ENCODE measurements around a stretch of chr11.

- RRBS, result no CpG with 5 or more reads among the region's 10 CpGs
Observed at GRCh38 chr11:316902-317681, 3.3 kb downstream of the IFITM1 start.

DNA sequence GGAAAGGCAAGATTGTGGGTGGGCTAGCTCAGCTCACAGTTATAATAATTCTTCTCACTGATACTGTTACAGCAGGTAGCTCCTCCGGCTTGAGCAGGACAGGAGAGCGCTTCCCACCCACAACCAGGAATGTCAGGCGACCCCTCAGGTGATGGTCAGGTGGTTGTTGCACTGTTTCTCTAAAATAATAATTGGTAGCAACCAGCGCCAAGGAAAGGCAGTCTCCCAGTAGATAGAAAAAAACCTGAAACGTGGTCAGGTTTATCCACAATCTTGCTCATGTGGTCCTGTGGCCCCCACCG lies 3.0 kb downstream of the IFITM3 start:
- RRBS, result no CpG with 5 or more reads among the region's 6 CpGs

- RRBS, result 4% methylated on average over 6 of the region's 34 CpGs
Observed at GRCh38 chr11:394455-395133, 585 bp downstream of the PKP3 start.

- RRBS, result no CpG with 5 or more reads among the region's 15 CpGs
Observed at GRCh38 chr11:443597-444154, 1.9 kb upstream of the ANO9 start.

DNA sequence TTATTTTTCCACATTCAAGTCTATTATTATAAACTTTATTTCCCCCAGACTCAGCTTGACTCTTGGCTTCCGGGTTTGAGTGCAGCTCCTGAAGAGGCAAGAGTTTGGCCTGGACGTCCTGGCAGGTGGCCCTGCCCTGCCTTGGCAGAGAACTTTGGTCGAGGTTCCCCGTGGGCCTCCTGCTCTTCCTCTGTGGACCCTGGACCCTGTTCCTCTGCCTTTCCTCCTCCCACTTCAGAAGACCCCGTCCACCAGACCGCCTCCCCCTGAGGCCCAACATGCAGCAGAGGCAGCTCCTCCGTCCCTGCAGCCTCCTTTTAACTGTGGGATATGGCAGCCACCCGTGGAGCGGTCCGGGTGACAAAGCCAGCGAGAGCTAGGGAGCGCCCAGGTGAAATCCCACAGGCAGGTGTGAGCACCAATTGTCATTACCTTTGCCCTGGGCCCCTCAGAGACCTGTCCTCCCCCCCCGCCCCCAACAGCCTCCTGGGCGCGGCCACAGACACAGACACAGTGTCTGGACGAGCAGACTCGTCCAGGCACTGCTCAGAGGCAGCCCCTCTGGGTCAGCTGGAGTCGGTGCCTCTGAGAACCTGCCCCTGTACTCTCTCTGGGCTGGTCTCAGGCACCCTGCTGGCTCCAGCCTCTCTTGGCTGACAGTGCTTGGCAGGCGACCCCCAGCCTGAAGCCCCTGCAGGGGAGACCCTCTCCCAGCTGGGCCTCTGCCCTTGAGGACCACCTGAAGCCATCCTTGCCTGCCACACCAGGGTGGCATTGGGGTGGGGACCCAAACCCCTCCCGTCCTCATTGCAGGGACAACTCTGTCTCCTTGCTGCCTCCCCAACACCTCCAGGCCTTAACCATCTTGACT lies 4.1 kb upstream of the ANO9 start:
- RRBS, result no CpG with 5 or more reads among the region's 20 CpGs

GRCh38 chr11:495719-496357 lies 11.2 kb downstream of the RNH1 start:
- RRBS, result no CpG with 5 or more reads among the region's 12 CpGs

DNA sequence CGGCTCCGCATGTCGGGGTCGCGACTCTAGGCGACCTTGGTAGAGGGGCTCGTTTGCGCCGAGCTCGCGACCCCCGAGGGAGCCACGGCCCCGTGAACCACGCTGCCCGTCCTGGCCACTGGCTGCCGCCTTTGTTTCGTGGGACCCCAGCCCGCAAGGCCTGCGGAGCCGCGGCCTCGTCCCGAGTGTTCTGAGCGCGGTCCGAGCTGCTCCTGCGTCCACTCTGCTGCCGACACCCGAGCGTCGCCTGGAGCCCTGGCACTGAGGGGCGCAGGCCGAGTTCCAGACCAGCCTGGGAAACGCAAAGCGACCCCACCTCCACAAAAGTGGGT lies 625 bp upstream of the RNH1 start:
- RRBS, result no CpG with 5 or more reads among the region's 36 CpGs

DNA sequence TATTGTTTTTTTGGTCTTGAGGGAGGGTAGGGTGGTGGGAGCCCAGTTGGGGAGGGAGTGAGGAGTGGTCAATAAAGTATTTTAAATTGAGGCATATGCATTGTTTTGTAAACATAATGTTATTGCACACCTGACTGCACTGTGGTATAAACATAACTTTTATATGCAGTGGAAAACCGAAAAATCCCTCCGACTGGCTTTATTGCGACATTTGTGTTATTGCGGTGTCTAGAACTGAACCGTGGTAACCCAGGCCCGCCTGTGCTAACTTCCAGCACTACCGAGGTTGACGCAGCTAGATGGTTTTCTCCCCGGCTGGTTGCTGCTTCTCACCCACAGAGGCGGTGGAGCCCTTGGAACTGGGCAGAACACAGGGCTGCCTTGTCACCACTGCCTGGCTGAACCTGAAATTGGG lies 7.6 kb upstream of the RNH1 start:
- RRBS, result no CpG with 5 or more reads among the region's 10 CpGs

- RRBS, result no CpG with 5 or more reads among the region's 9 CpGs
Observed at GRCh38 chr11:584327-584706, 8.0 kb downstream of the PHRF1 start.

DNA sequence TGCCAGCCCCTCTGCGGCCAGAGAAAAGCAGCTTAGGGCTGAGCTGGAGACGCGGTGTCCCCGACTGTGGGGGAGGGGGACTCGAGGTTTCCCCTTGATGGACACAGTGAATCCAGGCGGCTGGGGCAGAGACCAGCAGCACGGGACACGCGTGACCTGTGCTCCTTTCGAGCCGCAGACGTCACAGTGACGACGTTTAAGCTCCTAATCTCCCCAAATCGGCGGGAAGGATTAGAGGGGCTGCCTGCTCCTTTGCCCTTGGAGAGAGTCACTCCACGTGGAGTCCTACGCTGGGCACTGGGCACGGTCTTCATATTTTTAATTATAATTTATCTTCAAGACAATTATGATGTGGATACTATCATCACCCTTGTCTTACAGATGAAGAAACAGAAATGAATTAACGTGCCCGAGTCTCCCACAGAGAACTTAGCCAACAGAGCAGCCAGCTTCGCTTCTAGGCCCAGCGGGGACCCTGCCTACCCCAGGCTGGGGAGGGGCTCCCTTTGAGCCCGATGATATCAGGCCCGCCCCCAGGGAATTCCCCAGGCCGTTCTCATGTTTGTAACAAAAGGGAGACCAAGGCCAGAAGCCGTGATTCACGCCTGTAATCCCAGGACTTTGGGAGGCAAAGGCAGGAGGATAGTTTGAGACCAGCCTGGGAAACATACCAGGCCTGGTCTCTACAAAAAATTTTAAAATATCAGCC lies 1.3 kb downstream of the DRD4 start:
- RRBS, result no CpG with 5 or more reads among the region's 28 CpGs

DNA sequence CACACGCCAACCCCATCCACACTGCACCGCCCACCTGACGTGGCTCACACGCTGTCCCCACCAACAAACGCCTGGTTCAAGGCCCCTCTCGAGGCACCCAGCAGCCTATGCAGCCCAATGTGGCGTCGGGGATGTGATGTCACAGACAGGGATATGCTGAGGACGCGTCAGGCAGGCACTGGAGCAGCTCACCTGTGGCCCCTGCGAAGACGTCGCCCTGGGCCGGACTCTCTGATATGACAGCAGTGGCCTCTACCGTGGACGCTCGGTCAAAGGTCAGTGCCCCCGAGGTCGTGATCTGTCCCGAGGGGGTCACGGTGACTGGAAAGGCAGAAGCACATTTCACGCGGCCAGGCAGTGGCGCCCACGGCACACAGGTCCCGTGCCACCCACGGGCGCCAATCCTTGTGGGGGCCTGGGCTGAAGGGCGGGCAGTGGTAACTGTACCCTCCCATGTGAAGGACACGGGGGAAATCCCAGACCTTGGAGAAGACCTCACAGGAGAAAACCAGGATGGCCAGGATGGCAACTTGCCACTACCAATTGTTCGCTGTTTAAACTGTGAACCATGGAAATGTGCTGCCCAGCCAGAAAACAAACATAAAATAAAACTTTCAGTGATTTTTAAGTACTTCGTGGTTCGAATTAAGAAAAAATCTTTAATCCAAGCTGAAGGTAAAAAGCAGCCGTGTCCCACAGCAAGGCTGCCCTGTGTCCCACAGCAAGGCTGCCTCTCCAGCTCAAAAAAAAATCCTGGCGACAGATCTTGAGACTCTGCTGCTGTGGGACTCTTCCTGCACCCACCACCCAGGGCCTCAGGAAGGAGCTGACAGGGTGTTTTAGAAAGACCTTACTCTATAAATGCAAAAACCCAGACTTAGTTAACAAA lies 15.3 kb downstream of the DEAF1 start:
- RRBS, result no CpG with 5 or more reads among the region's 35 CpGs

GRCh38 chr11:712693-713196 lies 6.7 kb downstream of the EPS8L2 start:
- RRBS, result no CpG with 5 or more reads among the region's 8 CpGs

GRCh38 chr11:762947-763984 lies 14.0 kb downstream of the GATD1 start:
- RRBS, result no CpG with 5 or more reads among the region's 46 CpGs

DNA sequence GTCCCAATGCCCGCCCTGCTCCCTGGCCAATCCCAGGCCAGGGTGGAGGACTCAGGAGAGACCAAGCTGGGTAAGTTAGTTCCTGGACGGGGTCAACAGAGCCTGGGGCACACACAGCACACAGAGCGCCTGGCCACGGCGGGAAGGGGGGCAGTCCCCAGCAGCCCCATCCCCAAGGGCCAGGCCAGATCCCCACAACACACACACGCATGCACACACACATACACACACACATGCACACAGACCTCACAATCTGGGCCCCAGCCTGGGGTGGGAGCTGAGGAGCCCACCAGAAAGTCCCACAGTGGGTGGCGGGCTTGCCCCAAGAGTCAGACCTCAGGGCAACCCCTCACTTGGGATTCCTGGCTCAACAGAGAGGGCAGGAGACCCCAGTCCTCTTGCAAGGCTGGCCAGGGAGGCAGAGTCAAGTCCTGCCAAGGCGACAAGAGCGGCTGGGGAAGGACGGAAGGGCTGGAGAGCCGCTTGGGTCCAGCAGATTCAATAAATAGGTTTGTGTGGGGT lies 1.2 kb upstream of the CEND1 start:
- RRBS, result no CpG with 5 or more reads among the region's 11 CpGs

DNA sequence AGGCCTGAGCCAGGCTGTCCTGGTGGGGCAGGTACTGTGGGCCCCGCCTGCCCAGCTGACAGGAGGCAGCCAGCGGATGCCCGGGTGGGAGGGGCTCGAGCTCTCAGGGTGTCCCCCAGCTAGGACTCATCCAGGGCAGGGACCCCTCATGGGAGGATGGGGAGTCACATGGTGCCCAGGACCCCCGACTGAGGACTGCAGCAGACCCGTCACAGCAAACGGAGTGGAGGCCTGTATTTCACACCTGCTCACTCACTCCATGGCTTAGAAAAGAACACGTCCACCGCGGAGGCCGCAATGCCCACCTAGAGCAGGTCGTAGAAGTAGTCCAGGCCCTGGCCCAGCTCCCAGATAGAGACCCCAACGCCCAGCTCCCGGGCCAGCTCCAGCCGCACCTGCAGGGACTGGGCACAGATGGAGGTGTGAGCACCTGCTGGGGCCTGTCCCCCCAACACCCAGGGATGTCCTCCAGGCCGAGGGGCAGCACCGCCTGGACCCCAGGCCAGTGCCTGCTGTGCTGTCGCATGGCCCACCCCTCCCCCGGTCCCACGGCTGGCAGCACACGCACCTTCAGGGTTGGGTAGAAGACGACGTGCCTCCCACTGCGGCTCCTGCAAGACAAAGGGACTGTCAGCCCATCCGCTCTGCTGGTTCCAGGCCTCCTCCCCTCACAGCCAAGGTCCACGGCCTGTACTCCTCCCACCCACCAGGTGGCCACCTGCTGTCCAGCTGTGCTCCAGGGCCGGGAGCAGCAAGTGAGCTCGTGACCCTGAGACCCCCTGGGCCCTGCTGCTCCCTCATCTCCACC lies 27.1 kb downstream of the TSPAN4 start:
- RRBS, result no CpG with 5 or more reads among the region's 28 CpGs

DNA sequence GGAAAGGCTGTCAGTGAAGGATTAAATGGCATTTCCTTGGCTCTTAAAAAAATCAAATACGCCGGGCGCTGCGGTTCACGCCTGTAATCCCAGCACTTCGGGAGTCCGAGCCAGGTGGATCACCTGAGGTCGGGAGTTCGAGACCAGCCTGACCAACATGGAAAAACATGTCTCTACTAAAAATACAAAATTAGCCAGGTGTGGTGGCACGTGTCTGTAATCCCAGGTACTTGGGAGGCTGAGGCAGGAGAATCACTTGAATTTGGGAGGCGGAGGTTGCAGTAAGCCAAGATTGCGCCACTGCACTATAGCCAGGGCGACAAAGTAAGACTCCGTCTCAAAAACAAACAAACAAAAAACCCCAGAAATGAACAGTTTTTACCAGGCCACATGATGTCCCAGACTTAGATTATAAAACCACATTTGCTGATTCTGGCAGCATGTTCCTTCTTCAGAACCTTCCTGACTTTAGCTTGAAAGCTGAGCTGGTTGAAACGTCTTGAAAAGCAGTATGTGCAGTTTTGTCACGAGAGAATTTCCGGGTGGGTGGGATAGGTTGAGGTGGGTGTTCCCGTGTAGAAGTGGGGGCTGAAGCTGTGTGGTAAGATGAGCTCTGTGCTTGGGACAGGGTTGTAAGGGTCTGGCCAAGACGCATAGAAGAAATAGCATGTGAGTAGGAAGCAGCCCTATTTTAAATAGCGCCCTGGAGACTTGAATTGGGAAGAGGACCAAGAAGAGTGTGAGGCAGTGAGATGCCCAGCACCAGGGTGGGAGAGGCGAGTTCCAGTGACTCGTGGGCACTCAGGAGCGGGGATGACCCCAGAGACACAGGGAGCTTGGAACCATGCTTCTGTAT lies 7.5 kb downstream of the AP2A2 start:
- RRBS, result no CpG with 5 or more reads among the region's 23 CpGs

GRCh38 chr11:1005793-1006320 lies 30.7 kb downstream of the MUC6 start:
- RRBS, result no CpG with 5 or more reads among the region's 23 CpGs

GRCh38 chr11:1016126-1017243 lies 20.0 kb downstream of the MUC6 start:
- RRBS, result no CpG with 5 or more reads among the region's 18 CpGs

DNA sequence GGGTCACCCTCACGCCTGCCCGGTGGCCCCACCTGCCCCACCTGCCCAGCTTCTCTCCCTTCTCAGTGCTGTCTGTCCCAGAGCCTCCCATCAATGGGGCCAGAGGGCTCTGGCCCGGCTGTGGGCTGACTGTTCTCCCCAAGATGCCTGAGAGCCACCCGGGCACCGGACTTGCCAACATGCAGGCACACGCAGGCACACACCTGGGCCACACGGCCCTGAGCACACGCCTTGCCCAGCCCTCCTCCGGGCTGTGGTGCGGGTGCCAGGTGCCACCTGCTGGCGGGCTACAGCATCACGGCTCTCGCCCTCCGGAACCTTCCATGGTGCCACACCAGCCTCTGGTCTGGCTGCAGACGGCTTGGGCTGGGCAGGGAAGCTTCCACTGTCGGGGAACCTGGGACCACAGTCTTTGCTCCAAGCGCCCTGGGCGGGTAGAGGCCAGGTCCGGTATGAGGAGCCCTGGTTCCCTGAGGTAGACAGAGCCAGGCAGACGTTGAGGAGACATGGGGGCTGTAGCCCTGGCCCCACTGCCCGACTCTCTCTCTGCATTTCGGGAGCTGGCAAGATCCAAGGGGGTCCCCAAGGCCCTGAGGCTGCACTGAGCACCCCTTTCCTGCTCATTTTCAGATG lies 14.6 kb upstream of the MUC6 start:
- RRBS, result 18% methylated on average over 16 of the region's 22 CpGs

- RRBS, result 62% methylated on average over 2 of the region's 5 CpGs
Observed at GRCh38 chr11:1054823-1055172, 18.3 kb upstream of the MUC6 start.

Measured in OVCAR3 (cell line).